Myometrial cell (primary cell): ENCODE data around the genes TAX1BP1, TRIL and CPVL.

- RAMPAGE, long total RNA: no peak
Measured at GRCh38 chr7:27149239-27149661, 1.7 kb upstream of the HOXA6 start.

DNA sequence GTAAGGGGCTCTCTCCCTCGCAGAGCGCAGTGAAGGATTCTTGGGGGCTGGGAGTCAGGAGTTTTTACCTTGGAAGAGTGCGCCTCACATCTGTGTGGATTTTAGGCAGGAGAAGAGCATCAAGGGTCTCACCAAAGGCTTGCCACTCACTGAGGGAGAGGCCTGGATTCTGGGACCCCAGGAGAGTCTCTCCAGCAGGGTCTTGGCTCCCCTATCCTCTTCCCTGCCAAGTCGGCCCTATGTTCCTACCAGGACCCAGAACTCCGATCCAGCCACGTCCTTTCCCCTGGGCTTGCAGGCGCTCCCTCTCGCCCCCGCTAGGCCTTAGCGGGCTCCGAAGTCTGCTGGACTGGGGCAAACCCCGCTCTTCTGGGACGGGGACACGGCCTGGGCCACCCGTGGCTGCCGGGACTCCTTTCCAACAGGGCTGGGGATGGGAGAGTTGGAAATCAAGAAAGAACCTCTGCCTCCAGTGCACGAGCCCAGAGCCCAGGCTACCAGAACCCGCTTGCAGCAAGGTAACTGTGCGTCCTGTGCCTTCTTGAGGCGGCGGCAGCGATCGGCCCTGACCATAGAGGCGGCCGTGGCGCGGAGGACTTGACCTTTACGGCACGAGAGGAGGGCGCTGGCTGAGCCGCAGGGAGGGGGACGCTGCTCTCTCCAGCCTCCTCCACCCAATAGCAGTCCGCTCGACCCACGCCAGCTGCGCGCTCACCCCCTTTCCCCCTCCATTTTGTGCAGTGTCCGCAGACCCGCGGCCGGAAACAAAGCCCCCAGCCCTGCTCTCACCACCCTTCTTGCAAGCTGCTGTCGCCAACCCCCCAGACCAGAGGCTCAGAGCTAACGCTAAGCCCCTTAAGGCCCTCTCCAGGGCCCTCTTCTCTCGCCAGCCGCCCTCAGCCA is 6.9 kb upstream of the HOXA11 start:
- RAMPAGE, long total RNA: no peak

DNA sequence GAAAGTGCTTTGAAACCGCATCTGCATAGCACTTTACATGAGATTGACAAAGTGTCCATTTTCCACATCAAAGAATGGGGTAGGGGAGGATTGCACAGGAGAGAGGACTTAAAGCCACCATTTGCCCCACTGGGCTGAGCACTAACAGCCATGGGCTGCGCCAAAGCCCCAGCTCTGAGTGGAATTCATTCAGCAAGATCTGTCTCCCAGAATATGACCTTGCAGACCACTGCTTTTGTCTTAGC is 149.9 kb downstream of the HIBADH start:
- RAMPAGE, long total RNA: no peak

GRCh38 chr7:27603711-27604899 is 58.6 kb downstream of the HIBADH start:
- RAMPAGE, long total RNA: no peak

DNA sequence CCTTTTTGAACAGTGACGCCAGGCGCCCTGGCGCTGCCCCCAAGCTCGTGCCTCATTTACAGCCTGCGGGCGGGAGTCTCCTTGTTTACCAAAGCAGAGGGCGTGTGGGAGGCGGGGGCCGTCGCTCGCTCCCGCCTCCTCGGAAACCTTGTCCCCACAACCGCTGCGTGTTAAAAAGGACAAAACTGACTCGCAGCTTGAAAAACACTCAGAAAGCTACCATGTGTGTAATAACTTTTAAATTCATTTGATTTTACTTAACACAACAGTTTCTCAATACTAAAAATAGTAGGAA is 329 bp upstream of the HIBADH start:
- RAMPAGE, long total RNA: no peak

DNA sequence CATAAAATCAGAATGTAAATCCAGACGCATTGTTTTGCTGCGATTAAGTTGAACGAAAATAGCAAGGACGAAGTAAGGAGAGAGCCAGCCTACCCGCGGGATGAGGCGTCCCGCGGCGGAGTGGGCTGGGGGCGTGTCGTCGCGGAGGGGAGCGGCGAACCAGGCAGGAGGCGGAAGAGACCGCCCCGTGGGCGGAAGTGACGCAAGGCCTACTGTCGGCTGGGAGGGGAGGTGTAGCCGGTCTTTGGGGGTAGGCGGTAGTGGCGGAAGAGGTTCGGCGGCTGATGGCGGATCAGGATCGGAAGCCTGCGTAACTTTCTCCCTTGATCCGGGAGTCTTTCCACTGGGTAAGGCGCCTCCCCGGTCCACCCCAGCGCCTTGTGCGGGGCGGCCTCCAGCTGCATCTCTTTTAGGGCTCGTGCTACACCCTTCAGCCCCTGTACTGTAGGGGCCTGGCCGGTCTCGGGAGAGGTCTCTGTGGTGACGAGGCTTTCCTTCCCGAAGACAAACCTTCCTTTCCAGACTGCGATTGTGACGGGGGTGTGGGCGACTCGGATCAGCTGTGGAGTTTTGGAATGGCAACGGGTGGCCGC is at the start of gene TAX1BP1:
TAX1BP1 (plus strand) TSS at position 240 of the 593 bp plus-strand sequence.
- RAMPAGE, long total RNA: start-site peak on the plus strand centred at position 238 of the sequence, 70 bp wide, 604 and 120 reads in 2 replicates

GRCh38 chr7:27795987-27796210 is 55.9 kb downstream of the TAX1BP1 start:
- RAMPAGE, long total RNA: no peak

- RAMPAGE, long total RNA: no peak
Measured at GRCh38 chr7:27899564-27899988, 159.6 kb downstream of the TAX1BP1 start.

DNA sequence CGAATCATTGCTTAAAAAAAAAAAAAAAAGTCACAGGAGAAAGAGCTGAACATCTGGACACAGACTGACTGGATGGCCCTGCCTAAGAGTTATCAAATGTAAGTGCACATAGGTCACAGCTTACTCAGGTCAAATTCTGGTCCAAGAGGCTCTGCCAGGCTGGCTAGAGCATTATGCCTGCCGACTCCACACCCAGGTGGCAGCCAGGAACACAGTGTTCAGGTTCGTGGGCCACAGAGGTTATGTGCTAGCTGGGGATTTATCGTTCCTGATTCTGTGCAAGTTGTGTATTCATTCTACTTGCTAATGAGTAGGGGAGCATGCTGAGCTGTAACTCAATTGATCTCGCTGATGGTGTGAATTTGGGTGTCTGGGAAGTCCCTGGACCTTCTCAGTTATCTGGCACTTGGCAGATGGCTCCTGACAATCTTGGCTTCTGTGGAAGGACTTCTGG is 175.2 kb downstream of the JAZF1 start:
- RAMPAGE, long total RNA: no peak

GRCh38 chr7:28071536-28071974 is 109.0 kb downstream of the JAZF1 start:
- RAMPAGE, long total RNA: no peak

- RAMPAGE, long total RNA: no peak
Measured at GRCh38 chr7:28179285-28180142, 1.1 kb downstream of the JAZF1 start.

DNA sequence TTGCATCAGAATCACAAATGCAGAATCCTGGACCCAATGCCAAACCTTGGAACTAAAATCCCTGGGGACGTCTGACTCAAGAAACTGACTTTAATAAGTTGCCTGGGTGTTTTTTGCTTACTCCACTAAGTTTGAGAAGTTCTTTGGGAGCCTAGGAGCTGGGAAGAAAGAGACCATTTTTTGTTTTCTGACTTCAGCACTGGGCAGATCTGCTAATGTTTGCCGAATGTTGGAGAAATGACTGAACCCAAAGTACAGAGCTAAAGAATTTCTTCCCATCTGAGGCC is 6.5 kb upstream of the CREB5 start:
- RAMPAGE, long total RNA: no peak

DNA sequence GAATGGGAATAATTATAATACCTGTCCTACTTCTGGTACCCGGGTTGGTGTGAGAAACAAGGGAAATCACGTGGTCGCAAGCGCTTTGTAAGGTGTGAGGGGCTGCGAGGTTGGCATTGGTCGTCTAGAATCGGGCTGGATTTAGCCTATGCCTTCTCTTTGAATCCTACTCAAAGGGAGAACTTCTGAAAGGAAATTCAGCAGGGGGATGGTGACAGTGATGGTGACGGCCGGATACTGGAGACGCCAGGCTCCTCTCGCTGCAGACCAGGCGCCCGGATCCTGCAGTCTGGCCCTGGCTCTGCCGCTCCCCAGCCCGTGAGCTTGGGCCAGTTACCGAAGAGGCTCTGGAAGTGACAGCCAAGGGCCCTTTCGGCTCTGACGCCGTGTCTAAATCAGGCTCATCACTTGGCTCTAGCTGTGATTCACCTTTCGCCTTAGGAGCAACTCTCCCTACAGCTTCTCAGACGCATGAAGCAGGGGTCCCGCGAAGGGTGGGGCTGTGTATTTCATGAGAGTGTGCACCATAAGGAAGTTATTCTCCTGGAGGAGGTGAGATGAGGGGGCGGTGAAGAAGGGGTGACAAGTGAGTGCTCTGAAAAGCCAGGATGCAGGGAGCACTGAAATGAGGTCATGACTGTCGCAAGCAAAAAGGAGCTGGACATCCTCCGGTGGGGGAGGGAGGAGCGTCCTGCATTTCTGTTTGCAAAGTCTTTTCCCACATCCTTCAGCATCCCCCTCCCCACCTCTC is 3.9 kb upstream of the CREB5 start:
- RAMPAGE, long total RNA: no peak

GRCh38 chr7:28570285-28571039 is 158.1 kb downstream of the CREB5 start:
- RAMPAGE, long total RNA: no peak

DNA sequence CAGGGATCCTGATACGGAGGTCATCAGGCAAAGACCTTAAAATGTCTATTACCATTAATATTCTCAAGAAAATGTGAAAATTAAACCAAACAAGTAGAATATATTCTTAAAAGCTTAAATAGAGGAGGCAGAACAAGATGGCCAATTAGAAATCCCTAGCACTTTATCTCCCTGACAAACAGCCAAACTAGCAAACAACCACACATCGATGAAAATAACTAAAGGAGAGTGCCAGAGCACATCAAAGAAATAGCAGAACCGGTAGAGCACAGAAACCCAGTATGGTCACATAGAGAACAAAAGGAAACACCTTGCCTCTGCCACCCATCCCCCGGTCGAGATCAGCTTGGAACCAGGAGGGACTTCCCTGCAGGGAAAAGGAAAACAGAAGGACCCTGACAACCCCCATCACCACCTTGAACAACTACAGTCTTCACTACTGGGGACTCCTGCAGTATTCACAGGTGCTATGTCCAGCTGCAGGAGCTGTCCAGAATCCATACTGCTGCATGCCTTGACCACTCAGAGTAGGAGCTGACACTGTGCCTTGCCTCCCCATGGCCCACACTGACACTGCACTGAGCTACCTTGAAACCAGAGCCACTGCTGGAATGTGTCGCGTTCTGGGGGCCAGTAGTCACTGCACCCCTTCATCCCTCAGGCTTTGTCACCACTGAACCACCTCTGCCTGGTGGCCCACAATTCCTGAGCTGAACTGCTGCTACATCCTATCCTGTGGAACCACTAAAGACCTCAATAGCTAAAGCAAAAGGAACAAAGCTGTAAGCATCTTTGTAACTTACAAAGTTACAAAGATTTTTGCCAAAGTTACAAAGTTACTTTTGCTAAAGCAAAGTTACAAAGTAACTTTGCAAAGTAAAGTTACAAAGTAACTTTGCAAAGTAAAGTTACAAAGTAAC is 66.9 kb downstream of the TRIL start:
- RAMPAGE, long total RNA: no peak

DNA sequence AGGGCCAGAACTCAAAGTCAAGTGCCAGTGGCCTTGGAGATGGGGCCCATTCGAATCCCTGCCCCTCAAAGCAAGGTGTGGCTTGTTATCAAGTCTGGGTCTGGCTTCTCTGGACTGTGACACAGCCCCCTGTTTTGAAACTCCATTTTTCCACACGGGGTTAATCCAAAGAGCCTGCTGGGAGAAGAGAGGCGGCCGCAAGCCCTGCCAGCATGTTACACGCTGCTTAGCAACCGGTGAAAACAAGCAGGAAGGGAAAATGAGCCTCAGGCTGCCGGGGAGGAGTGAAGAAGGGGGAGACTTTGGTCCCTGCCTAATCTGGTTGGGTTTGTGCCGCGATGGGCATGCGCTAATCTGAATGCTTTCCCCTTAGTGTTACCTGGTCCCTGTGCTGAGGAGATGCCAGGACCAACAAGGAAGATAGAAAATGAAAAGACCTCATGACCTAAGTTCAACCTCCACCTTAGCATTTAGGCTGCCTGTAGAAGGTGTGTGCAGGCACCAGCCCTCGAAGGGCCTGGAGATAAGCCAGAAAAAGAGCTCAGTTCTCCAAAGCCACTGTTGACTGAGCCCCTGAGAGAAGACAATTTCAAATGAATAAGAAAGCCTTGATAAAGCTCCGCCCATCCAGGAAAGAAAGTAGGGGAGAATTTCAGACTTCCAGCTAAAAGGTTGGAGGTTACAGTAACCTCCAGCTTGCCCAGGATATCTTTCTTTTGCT is 24.7 kb downstream of the TRIL start:
- RAMPAGE, long total RNA: no peak

DNA sequence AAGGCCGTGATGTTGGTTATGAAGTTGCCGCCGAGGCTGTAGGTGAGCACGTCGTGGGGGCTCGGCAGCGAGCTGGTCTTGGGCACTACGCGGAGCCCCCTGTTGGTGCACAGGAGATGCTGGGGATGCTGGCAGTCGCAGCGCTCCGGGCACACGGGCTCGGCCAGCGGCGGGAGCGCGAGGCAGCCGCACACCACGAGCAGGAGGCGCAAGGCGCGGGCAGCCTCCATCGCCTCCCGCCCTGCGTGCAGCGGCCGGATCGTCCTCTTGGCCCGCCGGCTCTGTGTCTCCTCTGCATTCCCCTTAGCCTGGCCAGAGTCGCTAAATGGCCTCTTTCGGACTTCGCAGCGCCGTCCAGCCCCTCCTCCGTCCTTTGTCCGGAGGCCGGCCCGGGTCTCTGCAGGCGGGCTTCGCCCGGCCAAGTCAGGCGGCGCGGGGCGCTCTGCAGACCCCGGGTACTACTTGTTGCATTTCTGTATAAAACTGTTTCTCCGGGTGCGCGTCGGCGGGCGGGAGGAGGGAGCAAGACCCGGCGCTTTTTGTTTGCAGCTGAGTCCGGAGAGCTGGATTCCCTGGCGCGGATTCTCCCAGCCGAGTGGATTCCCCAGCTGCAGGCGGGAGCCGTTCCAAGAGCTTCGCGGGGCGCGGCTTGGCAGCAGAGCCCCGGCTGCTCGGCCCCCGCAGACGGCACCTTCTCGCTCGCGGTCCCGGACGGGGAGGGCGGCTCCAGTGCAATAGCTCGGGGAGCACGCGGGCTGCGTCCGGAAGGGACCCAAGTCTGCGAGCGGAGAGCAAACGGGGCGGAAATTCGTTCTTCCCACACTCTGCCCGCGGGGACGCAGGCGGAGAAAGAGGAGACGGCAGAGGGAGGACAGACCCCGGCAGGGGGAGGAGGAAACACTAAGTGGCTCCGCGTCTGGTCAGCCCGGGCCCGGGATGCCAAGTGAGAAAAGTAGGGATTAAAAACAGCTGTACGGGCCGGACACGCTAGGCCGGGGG is at the start of gene TRIL:
TRIL (minus strand) TSS at position 514 of the 999 bp plus-strand sequence.
- RAMPAGE, long total RNA: no peak

DNA sequence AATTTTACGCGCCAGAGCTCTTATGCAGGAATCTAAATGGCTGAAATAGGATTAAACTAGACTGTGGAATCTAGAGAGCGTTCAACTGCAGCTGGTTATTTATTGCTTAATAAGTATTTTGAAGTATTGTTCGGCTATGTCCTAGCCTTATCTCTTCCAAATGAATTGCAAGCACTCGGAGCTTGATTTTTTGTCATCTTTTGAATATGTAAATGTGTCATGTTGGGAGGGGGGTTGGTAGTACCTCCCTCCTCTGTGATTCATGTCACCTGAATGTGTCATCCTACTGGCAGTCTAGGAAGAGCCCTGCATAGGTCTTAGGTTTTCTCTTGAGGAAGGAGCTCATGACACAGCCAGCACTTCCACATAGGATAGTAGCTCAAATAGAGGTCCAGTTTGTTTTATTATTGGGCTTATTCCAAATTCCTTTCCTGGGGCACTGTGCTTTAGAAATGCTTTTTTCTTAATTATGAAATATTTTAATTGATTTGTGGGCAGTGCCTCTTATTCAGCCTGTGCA is 22.4 kb upstream of the TRIL start:
- RAMPAGE, long total RNA: no peak

GRCh38 chr7:29146308-29147121 is at the start of gene CPVL:
Gene CPVL (minus strand): TSS chr7:29146537.
- RAMPAGE, long total RNA: no peak

- RAMPAGE, long total RNA: no peak
Measured at GRCh38 chr7:29281715-29282436, 87.3 kb downstream of the CHN2 start.